Progenitor cell of endocrine pancreas (in vitro differentiated cells): ENCODE results near the gene CEMIP2.

GRCh38 chr9:70504810-70505274 is 90.4 kb upstream of the KLF9 start:
- PRO-cap, result no peak

DNA sequence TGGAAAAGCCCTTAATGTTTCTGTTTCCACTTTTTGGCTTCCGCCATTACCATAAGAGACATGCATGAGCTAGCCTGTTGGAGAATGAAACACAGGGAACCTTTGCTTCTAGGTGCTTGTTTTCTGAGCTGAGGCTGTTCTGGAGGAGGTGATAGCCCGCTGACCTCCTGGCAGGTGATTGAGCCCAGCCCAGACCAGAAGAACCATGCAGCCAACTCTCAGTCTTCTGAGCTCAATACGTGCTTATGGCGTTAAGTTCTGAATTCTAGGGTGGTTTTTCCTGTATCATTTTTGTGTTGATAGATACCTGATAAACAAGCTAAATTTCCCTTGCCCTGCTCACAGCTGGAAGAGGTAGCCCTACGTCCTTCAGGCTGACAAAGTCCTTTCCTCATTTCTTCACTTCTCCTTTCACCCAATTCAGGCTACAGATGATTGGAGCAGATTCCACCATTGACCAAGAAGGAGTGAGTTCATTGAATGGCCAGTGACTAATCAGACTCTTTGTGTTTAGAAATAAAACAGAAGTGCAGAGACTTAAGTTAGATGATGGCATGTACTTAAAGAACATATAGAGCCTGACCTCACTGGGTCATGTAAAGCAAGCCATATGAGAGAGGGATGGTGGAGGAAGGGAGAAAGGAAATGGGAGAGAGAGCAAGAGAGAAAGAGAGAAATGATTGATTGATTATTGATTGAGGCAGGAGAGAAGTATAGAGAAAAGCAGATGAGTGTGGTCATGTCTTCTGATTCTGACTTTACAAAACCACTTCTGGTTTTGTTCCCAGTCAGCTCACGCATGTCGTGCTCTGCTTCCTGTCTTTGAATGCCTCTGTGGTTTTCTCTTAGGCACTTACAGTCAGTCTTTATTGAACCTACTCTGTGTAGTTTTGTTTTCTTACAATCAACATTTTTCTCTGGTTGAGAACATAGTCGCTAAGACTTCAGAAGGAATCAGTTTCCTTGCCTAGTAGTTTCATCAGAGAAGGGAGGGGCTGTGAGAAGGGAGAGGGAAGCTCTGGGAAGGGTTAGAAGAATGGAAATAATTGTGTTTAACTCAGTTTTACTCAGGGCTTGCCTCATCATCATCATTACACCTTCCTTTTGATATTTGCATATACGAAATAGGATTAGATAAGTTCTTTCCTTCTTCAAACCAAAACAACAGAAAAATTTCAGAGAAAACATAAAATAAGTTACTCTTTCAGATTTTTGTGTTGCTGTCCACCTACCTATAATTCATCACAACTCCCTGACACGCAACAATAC is 149.1 kb upstream of the KLF9 start:
- PRO-cap, result no peak

DNA sequence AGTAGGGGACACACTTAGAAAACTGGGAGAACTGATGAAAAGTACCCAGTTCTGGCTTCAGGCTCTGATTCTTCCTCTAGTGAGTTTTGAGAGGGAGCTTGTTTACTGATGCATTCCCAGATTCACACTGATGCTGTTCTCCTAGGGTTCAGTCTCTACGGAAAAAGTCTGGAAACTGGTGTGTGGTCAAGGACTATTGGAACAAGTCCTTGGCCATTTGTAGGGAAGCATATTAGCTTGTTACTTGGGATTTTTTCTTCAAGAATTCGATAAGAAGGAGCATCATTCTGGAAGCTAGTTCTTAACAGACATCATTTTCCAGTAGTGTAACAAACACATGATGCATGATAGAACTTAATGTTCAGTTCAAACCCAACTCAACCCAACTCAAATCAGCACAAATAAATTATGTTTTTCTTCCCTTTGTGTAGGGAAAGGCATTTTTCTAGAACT is 183.0 kb upstream of the KLF9 start:
- PRO-cap, result no peak

DNA sequence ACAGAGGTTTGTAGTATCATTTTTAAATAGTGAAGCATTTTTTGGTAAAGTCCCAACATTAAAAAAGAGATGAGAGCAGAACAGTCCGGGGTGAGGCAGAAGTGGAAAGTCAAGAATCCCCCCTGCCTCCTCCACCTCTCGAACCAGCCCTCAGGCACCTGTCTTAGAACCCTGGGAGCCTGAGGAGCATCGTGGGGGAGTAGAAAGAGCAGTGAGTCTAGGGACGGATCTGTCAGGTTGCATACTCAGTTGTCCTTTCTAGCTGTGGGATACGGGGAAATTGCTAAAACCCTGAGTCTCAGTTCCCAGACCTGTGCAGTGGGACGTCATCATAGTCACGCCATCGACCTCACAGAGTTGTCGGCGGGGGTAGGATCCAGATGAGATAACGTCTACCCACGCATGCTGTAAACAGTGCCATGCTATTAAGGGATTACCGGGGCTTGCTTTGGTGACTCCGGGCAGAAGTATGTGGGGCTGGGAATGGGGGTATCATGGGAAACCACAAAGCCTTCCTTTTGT is 186.5 kb upstream of the KLF9 start:
- PRO-cap, result no peak

- PRO-cap, result no peak
Observed at GRCh38 chr9:70609498-70609870, 195.0 kb upstream of the KLF9 start.

DNA sequence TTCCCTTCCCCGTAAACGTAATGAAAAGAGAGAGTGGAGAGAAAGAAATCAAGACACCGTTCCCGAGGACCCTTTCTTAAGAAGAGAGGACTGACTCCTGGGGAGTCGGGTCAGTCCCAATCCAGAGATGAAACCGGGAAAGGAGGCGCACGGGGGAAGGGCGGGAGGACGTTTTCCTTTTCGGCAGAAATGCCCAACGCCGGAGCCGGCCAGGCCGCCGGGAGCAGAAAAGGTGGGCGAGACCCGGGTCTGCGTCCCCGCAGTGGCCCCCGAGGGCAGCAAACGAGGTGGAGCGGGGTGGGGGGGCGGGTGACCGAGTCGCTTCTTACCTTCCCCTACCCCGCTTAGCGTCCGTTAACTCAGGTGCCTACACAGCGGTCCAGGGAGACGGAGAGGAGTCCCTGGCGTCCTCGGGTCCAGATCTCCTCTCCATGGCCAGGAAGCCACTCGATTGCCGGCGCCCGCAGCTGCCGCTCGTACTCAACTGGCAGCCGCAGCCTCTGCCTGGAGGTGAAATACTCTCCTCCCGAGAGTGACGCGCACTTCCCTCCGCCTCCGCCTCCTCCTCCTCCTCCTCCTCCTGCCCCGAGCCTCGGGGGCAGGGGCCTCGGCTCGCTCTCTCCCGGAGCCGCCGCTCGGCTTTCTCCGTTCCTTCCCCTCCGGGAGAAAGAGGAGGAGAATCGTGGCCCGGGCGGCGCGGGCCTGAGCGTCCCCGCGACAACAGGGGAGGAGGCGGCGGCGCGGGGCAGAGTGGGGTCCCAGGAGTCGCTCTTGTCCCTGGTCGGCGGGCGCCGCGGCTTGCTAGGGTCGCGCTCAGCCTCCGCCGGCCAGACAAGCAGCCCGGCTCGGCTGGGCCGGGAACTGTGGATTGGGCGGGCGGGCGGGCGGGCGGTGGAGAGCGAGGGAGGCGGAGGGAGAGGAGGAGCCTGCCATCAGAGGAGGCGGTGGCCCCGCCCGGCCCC is at the start of gene CEMIP2:
Gene CEMIP2 (minus strand): TSS at position 486 of the 962 bp plus-strand sequence.
- PRO-cap, result bidirectional peak, plus-strand start at position 588 of the sequence, minus-strand start at position 486 of the sequence; bidirectional peak, plus-strand start outside the sequence, minus-strand start at position 865 of the sequence

GRCh38 chr9:71901466-71902379 is 9.3 kb downstream of the ABHD17B start:
- PRO-cap, result no peak

DNA sequence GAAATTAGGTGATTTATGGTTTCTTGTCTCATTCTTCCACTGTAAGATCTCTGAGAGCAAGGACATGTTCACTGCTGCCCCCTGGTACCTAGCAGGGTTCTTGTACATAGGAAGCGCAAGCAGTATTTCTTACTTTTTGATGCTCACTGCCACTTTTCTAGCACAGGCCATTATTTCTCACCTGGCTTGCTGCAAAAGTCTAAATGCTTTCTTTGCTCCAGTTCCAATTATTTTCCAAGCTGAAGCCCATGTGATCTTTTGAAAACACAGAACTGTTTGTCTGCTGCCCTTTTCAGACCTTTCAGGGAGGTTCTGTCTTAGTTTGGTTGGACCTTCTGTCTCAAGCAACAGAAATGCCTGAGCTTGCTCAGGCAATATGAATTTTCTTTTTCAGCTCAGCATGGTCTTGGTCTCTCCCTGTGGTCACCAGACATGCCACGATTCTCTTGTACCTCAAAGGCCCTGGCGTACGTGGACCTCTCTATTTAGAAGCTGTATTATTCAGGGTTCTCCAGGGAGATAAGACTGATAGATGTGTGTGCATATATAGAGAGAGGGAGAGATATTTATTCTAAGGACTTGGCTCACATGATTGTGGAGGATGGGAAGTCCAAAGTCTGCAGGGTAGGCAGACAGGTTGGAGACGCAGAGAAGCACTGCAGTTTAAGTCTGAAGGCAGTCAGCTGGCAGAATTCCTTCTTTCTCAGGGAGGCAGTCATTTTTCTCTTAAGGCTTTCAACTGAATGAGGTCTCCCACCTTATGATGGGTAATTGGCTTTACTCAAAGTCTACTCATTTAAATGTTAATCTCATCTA is 16.5 kb downstream of the C9orf57 start:
- PRO-cap, result no peak

DNA sequence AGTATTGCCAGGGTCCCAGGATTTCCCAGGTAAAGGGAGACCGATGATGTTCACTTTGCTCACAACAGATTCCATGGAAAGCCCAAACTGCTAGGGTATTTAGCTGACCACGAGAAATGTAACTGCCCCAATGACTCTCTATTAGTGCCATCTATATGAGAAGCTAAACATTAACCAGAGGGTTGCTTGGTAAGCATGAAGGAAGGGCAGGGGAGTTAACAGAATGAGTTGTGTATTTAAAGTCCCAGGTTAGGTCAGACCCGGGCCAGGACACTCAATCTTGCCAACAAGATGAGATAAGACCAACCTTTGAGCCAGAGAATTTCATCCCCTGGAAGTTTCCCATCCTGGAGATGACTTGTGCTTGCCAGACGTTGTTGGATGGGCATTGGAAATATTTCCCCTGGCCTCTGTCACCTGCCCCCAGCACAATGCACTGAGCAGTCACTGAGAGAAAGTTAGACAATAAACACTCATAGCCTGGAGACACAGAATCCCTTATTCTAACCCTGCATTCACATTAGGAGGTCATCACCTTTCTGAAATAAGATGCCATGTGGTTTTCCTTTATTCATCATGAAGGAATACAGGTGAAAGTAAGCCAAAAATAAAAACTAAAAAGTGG is 19.5 kb upstream of the GDA start:
- PRO-cap, result no peak

- PRO-cap, result no peak
Observed at GRCh38 chr9:72304798-72305691, 60.0 kb downstream of the ZFAND5 start.

- PRO-cap, result no peak
Observed at GRCh38 chr9:72314728-72315559, 50.1 kb downstream of the ZFAND5 start.

DNA sequence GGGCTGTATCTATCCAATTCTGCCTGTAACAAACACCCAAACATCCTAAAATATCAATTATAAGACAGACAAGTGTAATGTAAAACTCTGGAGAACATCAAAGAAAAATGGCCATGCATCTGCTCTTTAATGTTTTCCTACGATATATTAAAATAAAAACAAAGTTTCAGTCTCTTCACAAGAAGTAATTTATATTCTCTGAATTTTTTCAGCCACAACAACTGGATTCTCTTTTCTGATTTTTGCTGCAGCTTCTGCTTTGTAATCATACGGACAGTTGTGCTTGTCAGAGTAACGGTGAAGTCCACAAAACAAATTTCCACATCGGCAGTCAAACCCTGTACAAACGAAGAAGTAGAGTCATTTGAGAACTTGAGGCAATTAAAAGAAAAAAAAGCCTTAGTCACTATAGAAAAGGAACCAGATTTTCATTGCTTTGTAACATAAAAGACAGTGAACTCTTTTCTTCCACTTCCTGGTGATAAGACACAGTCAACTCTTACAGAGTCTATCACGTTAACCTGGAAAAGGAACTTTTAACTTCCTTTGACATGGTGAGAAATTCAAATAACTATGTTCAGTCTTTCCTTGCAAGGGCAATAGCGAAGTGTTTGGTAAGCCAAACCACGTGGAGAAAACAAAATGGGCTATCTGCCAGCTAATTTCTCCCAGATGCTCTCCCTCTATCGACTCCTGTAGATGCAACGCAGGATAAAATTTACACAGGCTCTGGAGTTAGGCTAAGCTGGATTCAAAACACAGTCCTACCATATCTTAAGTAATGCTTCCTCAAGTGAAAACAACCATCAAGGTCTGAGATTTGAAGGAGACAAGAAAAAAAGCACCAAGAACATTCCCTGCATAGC is 9.0 kb downstream of the ZFAND5 start:
- PRO-cap, result no peak

GRCh38 chr9:72360360-72361256 is 4.4 kb downstream of the ZFAND5 start:
- PRO-cap, result no peak

GRCh38 chr9:72949755-72950242 is 3.1 kb downstream of the ALDH1A1 start:
- PRO-cap, result no peak

GRCh38 chr9:73010048-73010286 is 57.1 kb upstream of the ALDH1A1 start:
- PRO-cap, result no peak

DNA sequence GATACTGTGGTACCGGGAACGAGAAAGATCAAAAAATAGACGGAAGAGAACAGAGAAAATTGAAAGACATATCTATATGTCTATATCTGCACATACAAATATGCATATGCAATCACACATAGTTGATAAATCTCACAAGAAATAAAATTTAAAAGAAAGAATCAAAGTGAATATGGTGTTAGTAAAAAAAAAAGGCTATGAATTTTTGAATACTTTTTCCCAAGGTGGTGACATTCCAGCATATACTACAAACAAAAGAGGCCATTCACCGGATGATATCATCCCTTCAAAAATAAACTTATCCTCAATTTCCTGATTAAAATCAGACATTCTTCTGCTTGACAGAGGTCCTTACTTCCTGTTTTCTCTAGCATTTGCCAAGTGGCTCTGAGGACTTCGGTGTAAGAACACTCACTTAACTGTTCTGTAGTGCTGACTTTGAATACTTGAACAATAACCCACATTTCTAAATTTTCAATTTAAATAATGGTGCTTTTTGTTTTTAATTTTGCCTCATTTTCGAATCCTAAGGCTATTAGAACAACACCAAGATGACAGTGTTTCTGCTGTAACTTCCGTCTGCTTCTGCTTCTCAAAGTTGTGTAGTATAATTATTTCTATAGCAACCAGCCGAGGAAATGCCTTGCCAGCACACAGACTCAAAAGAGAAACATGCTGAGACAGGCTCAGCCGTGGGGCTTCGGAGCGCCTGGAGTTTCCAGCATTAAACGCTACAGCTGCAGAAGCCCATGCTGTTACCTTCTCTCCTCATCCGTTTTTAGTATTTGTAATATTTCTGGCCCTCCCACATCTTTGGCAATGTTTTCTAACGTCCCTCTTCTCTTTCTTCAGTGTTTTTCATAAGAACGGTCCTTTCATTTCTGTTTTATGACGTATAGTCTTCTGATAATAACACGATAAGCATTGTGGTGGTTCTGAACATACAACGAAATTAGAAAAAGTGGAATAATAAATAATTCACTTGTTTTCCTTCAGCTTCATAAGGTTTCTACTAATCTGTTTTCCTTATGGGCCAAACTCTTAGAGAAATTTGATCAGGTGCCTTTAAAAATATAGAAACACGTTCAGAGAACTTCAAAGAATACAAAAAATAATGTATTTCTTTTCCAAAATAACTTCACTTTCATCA is 19.5 kb upstream of the ANXA1 start:
- PRO-cap, result no peak

- PRO-cap, result no peak
Observed at GRCh38 chr9:73152463-73152769, 751 bp downstream of the ANXA1 start.

GRCh38 chr9:73159173-73159469 is 7.5 kb downstream of the ANXA1 start:
- PRO-cap, result no peak

- PRO-cap, result no peak
Observed at GRCh38 chr9:73259059-73259356, 107.3 kb downstream of the ANXA1 start.

GRCh38 chr9:75455366-75455825 is 367.1 kb downstream of the OSTF1 start:
- PRO-cap, result no peak